Parotid gland (tissue), 1 donor: ENCODE data around the gene VPS39.

GRCh38 chr15:41940383-41940946, 31.9 kb downstream of the EHD4 start:
- PRO-cap, result no peak

GRCh38 chr15:41950345-41950904, 21.9 kb downstream of the EHD4 start:
- PRO-cap, result no peak

DNA sequence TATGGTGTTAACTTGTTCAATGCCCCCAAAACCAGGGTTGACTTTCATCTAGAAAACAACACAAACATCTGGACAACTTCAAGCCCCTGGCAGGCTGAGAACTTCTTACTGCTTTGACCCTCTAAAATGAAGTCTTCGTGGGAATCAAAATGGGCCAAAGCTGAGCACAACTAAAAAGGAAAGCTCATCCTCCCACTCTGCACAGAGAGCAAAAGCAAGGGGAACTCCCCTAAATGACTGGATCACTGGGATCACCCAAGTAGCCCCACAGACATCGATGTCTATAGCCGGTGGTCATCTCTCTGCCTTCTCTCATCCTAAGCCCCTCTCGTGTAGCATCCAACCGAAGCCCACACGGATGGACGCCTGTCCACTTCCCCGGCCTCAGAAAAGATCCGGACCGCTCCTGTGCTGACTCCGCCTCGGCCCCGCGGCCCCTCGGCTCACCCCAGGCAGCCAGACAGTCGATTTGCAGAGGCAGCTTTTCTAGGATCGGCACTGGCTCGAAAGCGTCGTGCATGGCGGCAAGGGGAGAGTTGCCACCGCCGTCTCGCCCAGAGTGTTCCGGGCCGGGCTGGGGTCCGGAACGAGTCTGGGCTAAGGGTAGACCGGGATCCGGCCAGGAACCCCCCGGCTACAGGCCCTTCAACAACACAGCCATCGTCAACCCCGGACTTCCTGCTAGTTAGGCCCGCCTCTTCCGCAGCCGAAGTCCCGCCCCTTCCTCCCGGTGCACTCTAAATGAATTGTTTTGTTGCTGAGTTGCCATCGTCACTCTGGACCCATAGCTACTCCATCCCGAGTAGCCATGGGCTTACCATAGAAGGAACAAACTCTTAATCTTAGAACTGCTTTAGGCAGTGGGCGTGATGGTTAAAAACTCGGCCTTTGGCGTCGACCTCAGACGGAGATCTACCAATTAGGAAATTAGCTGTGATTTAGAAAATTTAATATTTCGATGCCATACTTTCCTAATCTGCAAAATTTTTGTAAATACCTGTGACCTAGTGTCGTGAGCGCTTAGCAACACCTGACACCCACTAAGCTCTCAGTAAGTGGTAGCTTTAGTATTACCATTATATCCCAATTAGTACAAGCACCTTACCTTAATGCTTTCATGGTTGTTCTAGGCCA, at the start of gene VPS39:
Gene VPS39 (minus strand): TSS at position 671 of the 1,134 bp plus-strand sequence.
- PRO-cap, result bidirectional peak, plus-strand start at position 768 of the sequence, minus-strand start at position 662 of the sequence

DNA sequence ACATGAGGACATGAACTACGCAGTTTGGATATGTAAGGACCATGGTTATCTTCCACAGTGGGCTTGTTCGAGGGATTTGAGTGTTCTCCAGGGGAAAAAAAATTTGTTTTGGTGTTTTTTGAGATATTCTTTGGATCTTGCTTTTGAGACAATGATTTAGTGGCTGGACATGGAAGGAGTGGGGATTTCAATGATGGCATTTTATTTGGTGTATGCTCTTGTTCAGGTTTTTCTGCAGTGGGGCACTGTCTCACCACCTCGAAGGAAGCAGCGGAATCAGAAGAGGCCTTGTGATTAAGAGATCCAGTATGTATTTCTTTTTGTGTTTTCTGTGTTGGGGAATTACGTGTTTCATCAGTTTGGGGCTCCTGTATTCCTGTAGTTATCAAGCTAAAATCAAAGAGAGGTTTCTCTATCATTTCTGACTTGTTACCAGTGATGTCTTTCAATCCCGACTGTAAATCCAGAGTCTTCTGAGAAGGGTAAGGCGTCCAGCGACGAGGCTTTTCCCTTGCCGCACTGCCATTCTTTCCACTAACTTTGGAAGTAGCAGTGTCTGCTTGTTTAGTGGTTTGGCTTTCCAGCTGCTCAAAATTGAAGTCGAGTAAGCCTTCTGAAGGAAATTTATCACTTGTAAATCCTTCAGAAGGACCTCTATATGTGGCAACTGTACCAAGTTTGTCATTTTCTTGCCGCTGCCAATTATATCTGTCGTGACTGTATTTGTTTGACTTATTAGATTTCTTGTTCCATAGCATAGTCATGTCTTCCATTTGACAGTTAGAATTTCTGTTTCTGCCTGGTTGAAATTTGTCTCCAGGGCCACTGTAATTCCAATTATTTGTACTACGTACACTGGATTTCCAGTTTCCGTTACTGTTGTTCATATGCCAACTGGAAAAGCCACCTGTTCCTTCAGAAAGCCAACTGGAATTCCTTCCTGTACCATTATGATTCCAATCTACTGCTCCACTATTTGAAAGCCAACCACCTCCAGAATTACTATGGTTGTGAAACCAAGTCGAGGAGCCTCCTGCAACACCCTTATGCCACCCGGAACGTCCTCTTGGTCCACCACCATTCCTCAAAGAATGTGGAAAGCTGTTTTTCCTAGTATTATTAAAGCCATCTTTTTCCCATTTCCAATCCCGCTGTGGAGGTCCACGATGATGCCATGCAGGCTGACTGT, 39.9 kb downstream of the ZNF106 start:
- PRO-cap, result no peak

GRCh38 chr15:42576175-42576539, 751 bp downstream of the STARD9 start:
- PRO-cap, result no peak

GRCh38 chr15:42605203-42605645, 29.8 kb downstream of the STARD9 start:
- PRO-cap, result no peak

- PRO-cap, result no peak
Observed at GRCh38 chr15:42742638-42743946, 6.2 kb upstream of the CDAN1 start.

- PRO-cap, result no peak
Observed at GRCh38 chr15:43370154-43370854, 539 bp downstream of the ZSCAN29 start.

GRCh38 chr15:43483901-43484631, 8.9 kb downstream of the TP53BP1 start:
- PRO-cap, result no peak

GRCh38 chr15:43508957-43509534, 8.4 kb upstream of the MAP1A start:
- PRO-cap, result no peak

DNA sequence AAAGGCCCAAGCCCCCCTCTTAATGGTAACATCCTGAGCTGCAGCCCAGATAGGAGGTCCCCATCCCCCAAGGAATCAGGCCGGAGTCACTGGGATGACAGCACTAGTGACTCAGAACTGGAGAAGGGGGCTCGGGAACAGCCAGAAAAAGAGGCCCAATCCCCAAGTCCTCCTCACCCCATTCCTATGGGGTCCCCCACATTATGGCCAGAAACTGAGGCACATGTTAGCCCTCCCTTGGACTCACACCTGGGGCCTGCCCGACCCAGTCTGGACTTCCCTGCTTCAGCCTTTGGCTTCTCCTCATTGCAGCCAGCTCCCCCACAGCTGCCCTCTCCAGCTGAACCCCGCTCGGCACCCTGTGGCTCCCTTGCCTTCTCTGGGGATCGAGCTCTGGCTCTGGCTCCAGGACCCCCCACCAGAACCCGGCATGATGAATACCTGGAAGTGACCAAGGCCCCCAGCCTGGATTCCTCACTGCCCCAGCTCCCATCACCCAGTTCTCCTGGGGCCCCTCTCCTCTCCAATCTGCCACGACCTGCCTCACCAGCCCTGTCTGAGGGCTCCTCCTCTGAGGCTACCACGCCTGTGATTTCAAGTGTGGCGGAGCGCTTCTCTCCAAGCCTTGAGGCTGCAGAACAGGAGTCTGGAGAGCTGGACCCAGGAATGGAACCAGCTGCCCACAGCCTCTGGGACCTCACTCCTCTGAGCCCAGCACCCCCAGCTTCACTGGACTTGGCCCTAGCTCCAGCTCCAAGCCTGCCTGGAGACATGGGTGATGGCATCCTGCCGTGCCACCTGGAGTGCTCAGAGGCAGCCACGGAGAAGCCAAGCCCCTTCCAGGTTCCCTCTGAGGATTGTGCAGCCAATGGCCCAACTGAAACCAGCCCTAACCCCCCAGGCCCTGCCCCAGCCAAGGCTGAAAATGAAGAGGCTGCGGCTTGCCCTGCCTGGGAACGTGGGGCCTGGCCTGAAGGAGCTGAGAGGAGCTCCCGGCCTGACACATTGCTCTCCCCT, 10.6 kb downstream of the MAP1A start:
- PRO-cap, result no peak

GRCh38 chr15:43592688-43593432, 967 bp upstream of the CKMT1B start:
- PRO-cap, result no peak

DNA sequence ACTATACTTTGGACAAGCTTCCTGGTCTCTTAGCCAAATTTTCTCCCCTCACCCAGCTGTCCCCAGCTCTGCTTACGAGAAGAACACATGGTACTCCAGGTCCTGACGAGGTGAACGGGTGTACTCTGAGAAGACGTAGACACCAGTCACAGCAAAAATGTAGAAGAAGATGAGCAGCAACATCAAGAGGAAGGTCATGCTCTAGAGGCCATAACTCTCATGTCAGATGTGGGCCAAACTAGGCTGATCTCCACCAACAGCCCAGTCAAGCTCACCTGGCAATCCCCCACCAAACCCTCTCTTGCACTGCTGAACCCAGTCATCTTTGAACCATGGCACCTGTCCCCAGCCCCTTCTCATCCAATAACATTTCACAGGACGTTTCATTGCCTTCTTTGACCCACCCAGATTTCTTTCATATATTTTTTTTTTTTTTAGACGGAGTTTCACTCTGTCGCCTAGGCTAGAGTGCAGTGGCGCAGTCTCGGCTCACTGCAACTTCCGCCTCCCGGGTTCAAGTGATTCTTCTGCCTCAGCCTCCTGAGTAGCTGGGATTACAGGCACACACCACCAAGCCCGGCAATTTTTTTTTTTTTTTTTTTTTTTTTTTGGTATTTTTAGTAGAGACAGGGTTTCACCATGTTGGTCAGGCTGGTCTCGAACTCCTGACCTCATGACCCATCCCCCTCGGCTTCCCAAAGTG, 9.7 kb downstream of the CATSPER2 start:
- PRO-cap, result no peak

GRCh38 chr15:43688145-43688368, 5.6 kb upstream of the CKMT1A start:
- PRO-cap, result no peak

DNA sequence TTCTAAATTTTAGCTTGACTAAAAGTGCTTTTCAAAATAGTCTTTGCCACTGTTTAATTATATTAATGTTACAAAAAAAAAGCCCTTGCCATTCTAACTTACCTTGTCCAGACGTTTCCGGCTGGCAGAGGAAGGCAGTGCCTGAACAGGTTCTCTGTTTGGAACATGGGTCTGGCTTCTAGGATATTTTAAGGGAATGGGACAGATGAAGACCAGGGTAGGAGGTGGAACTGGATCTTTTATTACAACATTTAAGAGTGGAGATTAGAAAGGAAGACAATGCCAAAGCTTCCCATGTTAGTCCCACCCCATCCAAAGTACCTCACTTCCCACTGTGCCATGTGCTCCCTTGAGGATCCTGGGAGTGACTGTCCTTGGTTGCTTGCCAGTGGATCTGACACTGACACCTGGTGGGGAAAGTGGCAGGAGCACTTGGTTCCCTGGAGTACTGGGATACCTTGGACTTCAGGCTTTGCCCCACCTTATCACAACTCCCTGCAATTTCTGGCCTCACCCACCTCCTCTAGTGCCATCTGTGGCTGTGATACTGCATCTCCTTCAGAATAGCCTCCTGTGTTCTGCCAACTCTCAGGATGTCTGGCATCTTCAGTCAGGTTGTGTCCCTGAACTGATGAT, 1.4 kb downstream of the ELL3 start:
- PRO-cap, result no peak

DNA sequence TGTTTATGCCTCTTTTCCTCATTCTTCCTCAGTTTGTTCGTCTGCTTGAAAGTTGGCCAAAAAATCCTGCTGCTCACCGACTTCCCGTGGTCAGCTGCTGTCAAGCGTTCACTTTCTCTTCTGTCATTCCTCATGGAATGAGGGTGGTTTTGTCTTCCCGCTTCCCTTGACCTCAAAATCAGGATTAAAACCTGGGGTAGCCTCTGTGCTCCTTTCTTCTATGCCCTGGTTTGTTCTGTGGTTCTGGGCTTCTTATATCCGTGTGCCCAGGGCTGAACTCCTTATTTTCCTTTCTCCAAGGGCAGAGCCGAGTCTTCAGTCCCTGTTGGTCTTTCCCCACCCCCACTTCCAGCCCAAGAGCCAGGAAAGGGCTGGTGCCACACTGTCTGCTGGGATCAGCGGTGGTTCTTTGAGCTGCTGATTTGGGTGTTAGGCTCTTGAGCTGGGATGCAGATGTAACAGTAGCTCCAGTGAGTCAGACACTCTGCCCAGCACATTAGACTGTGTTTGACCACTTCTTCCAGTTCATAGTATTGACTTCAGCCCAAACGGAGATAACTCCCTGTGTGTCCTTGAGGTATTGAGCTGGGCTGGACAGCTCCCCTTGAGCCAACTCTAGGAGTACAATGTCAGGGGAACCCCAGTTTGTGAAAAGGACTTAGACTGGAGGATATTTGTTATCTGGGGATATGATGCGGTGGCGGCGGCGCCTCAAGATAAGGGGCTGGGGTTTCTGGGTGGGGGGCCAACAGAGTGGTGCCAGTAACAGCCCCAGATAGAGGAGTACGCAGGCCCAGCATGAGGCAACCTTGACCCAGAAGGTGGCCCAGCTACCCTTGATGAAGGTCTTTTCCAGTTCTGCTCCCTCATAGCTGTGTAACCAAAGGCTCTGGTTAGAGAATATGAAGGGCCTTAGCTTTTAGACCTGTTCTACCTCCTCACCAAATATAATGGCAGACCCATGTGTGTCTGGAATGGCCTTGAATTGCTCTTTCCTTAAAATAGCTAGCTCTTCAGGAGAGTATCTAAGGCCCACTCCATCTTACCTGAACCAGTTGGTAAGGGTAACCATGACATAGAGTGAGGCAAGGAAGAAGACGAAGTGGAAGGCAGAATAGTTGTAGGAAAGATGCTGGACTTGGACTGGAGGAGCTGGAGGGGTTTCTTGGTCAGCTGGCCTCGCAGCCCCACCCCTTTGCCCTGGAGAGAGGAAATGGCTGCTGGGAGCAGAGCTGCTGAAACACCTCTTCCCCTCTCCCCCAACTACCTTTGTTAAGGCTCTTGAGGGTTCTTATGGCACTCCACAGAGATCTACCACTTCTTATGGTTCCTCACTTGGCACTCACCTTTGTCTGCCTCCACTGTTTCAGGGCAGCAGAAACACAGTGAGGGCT, 2.7 kb downstream of the SERF2 start:
- PRO-cap, result no peak

GRCh38 chr15:43800058-43800183, 99 bp downstream of the SERINC4 start:
- PRO-cap, result no peak

DNA sequence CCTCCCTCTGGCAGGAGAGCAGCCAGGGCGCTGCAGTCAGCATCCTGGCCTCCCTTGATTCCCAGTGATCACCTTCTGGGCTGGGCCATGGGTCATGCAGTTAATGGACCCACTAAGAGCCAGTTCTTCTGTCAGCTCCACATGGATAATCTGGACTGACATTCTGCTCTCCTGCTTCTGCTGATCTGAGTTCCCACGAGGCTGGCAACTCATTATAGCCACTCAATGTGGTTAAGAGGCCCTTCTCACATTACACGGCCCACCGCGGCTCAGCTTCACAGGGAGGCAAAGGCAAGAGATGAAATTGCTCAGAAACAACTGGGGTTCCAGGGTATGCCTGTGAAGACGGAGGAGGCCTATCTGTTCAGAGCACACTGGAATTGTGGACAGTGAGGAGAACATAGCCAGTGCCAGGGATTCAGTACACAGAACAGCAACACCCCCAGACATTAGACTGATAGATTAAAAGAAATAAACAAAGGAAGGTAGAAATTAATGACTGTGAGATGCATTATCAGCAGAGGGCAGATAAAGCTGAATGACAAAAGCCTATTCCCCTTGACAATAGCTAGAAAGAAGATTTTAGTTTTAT, 94.1 kb downstream of the WDR76 start:
- PRO-cap, result no peak

GRCh38 chr15:43998542-43999185, 171.9 kb downstream of the WDR76 start:
- PRO-cap, result no peak

GRCh38 chr15:44193823-44194932, 893 bp downstream of the FRMD5 start:
- PRO-cap, result no peak